ENCODE results near the genes FKBP10, HCRT, TUBG1 and PLEKHH3.

CAGE:
- cytosol, long polyA minus RNA: no peak
- cytosol, long polyA plus RNA: no peak
- long polyA plus RNA: no peak
- nucleus, long polyA minus RNA: no peak
- nucleus, long polyA plus RNA: no peak
Measured at GRCh38 chr17:41792610-41793683, 6.4 kb upstream of the JUP start.

GRCh38 chr17:41812867-41813125, at the start of gene FKBP10:
TSS of gene FKBP10 (plus strand) at chr17:41813004.
CAGE:
- cytosol, long polyA minus RNA: no peak
- cytosol, long polyA plus RNA: no peak
- long polyA plus RNA: no peak
- nucleus, long polyA minus RNA: no peak
- nucleus, long polyA plus RNA: no peak

GRCh38 chr17:41862898-41863352, 2.3 kb downstream of the KLHL11 start:
CAGE:
- cytosol, long polyA minus RNA: no peak
- cytosol, long polyA plus RNA: no peak
- long polyA plus RNA: no peak
- nucleus, long polyA minus RNA: no peak
- nucleus, long polyA plus RNA: no peak

DNA sequence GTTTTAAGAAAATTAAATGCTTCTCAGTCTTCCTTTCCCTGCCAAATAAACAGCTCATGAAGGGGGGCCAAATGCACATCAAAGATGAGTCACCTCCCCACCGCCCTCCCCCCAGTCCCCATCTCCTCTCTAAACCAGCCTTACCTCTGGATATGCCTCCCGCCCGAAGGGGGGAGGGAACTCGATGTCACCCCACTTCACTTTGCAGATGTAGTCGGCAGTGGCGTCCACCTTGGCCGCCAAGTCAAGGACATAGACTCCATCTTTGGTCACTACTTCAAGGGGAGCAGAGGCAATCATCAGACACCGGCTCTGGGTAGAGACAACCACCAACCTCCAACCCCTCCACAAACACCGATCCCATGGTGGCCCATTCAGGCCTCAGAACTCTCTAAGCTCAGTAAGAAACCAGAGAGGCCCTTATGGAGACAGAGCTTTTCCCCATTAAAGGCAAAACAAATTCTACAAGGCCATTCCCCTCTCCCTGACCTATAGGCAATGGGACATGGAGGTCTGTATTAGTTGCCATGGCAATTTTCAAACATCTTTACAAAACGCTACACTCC, 11.4 kb downstream of the ACLY start:
CAGE:
- cytosol, long polyA minus RNA: no peak
- cytosol, long polyA plus RNA: no peak
- long polyA plus RNA: no peak
- nucleus, long polyA minus RNA: no peak
- nucleus, long polyA plus RNA: no peak

CAGE:
- cytosol, long polyA minus RNA: no peak
- cytosol, long polyA plus RNA: no peak
- long polyA plus RNA: no peak
- nucleus, long polyA minus RNA: no peak
- nucleus, long polyA plus RNA: no peak
Measured at GRCh38 chr17:41919498-41919859, 728 bp upstream of the ACLY start.

CAGE:
- cytosol, long polyA minus RNA: no peak
- cytosol, long polyA plus RNA: no peak
- long polyA plus RNA: no peak
- nucleus, long polyA minus RNA: no peak
- nucleus, long polyA plus RNA: no peak
Measured at GRCh38 chr17:41960524-41960971, 6.0 kb upstream of the CNP start.

DNA sequence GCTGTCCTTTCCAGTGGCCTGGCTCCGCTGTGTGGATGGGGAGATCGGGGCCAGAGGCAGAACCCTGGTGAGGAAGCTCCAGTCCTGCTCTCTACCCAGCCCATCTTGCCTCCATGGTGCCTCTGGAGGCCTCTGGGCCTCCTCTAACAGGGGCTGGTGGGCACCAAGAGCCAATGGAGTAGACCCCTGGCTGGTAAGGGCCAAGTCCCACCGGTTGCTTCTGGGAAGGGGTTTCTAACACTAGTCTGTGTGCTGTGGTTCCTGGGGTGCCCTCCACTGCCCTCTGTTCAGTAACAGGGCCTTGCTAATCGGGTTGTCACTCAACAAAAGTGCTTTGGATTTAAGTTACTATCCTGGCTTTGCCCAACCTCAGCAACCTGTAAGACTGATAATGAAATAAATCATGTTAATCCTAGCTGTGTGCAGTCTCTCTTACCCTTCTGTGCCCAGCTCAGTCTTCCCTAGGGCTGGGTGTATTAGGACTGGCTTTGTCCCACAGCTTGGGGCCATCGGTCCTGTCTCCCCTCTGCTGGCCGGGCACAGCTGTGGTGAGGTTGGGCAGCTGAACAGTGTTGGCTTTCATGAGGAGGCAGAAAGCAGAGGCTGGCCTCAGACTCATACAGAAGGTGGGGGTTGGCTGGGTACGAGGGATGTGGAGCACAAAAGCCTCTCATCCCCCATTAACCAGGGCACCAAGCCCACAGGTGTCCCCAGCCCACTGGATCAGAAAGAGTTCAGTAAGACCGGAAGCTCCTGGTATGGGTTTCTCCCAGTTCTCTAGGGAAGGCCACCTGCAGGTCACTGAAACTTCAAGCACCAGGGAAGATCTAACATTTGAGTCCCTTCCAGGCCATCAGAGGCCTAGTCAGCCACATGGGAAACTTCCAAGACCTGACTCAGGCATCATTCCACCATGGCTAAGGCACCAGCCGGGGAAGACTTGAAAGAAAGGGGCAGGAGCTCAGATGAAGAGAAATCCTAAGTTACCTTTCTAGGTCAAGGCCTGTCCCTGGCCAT, 8.5 kb downstream of the CNP start:
CAGE:
- cytosol, long polyA minus RNA: start-site peak on the plus strand centred at position 312 of the sequence, 153 bp wide, 31 reads
- cytosol, long polyA plus RNA: no peak
- long polyA plus RNA: no peak
- nucleus, long polyA minus RNA: no peak
- nucleus, long polyA plus RNA: no peak

CAGE:
- cytosol, long polyA minus RNA: no peak
- cytosol, long polyA plus RNA: no peak
- long polyA plus RNA: no peak
- nucleus, long polyA minus RNA: no peak
- nucleus, long polyA plus RNA: no peak
Measured at GRCh38 chr17:42023406-42023998, 3.6 kb downstream of the NKIRAS2 start.

DNA sequence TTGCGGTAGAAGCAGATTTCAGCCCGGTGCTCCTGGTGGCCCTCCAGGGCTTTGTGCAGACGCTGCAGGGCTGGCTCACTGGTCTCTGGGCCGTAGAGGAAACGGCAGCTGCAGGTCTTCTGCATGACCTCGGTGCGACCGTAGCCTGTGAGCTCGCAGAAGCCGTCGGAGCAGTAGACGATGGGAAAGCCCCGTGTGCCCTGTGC, 2.2 kb downstream of the KCNH4 start:
CAGE:
- cytosol, long polyA minus RNA: no peak
- cytosol, long polyA plus RNA: no peak
- long polyA plus RNA: no peak
- nucleus, long polyA minus RNA: no peak
- nucleus, long polyA plus RNA: no peak

DNA sequence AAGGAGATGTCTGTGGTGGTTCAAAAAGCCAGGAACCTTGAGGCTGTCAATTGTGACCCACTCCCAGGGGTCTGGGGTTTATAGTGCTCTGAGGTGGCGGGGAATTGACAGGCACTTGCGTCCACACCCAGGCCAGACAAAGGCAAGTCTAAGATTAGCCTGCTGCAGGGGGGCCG, at the start of gene HCRT:
Gene HCRT (minus strand): TSS at position 55 of the 176 bp plus-strand sequence.
CAGE:
- cytosol, long polyA minus RNA: no peak
- cytosol, long polyA plus RNA: no peak
- long polyA plus RNA: no peak
- nucleus, long polyA minus RNA: no peak
- nucleus, long polyA plus RNA: no peak

DNA sequence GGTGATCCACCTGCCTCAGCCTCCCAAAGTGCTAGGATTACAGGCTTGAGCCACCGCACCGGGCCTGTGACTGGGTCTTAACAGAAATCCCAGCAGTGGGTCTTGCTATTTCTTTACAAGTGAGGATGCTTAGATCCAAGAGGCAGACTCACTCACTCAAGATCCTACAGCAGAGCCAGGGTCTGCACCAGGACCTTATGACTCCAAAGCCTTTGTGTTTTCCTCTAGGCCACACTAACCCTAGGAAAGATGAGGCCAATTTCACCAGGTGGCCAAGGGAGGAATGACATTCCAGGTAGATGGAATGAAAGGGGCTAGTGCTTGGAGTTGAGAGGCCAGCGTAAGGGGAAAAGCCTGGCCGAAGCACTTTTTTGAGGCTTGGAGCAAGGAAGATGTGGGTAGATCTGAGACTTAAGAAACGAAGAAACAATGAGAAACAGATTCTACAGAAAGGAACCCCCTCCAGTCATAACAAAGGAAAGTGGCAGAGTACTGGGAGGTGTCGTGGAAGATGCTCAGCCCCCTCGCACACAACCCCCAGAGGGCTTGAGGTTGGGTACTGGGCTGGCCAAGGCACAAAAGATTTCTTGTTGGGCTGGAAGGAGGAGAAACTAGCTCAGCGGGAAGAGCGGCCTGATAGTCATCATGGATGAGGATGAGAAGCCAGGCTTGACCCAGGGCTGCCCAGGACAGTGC, 5.6 kb upstream of the STAT5A start:
CAGE:
- cytosol, long polyA minus RNA: no peak
- cytosol, long polyA plus RNA: no peak
- long polyA plus RNA: no peak
- nucleus, long polyA minus RNA: no peak
- nucleus, long polyA plus RNA: no peak

DNA sequence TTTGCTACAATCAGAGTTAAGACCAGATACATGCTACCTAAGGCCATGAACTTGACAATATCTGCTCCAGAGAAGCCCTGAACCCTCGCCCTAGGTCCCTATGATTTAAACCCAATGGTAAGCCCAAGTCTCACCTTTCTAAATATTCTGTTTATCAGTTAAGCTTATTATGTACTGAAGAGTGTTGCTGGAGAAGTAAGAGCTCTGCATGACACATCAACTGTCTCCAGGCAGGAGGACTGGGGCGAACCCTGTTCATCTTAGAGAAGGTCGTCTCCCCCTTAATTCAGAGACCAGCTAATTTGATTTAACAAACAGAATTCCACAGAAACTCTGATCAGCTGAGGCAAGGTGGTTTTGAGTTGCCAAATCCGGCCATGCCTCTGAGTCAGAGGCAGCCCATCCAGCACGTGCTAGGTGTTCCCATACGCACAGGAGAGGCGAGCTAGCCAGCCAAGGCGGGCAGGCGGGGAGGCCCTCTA, 25.4 kb downstream of the STAT5A start:
CAGE:
- cytosol, long polyA minus RNA: no peak
- cytosol, long polyA plus RNA: no peak
- long polyA plus RNA: no peak
- nucleus, long polyA minus RNA: no peak
- nucleus, long polyA plus RNA: no peak

DNA sequence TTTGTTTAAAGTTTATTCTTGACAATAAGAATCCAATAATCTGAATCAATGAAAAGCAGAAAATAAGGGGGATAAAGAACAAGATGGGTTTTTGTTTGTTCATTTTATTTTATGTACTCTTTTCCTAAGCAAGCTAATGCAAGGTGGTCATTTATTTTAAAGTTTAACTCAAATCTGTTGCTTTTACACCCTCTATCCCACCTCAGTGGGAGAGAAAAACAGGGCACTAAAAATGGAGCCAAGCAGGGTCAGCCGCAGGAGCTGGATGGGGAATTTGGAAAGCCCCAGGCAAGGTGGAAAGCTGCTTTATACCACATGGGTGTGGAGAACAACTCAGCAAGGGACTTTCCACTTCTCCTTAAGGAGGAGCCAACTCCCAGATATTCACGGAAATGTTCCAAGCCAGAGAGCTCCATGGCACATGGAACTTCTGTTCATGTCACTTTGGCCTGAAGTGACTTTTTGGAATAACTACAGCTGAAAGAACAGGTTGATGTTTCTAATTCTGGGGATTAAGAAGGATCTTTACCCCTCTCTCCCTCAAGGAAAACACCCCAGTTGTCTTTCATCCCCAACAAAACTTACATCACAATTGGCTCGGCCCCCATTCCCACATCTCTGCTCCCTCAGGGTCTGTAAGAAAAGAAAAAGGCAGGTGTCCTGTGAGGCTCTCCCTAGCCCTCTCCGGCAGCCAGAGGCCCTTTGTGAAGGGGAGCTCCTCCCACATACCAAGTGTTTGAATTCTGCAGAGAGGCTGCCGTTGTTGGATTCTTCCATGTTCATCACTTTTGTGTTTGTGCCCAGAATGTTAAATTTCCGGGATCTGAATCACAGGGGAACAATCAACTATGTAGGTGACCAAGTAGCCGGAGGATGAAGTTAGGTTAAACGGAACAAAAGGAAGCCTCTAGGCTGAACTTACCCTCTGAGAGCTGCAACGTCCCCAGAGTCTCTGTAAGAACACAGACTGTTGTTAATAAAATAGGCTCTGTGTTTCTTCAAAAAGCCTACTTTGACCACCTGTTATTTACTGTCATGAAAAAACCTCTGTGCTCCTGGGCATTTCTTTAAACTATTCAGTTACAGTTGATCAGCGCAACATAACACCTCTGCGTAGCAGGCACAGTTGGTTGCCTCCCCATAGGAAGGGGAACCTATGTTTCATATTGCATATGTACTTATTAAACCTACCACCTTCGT, 40.9 kb downstream of the STAT5A start:
CAGE:
- cytosol, long polyA minus RNA: no peak
- cytosol, long polyA plus RNA: no peak
- long polyA plus RNA: no peak
- nucleus, long polyA minus RNA: no peak
- nucleus, long polyA plus RNA: no peak

DNA sequence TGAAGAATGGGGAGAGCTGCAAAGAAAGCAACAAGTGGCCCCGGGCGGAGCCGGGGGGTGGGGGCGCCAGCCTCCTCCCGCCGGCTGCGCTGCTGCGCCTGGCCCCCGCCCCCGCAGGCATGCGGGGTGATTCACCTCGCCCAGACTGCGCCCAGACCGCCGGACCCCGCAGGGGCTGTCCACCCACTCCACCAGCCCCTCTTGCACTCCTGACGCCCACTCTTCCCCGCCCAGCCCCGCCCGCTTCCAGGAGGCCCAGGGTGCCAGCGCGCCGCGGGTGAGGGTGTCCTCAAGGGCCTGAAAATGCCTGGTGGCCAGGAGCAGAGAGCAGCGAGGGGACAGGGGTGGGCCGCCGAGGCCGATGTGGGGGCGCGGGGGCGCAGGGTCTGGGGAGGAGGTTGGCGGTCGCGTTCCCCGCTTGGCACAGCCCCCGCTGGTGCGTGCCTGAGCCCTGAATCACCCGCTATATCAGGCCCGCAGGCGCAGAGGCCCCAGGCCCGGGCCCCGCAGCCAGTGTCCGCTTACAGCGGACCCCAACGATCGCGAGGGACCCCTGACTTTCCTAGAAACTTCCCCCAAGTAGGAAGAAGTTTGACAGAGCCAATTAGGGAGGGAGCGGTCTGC, 1.3 kb downstream of the CAVIN1 start:
CAGE:
- cytosol, long polyA minus RNA: no peak
- cytosol, long polyA plus RNA: no peak
- long polyA plus RNA: no peak
- nucleus, long polyA minus RNA: no peak
- nucleus, long polyA plus RNA: no peak

CAGE:
- cytosol, long polyA minus RNA: no peak
- cytosol, long polyA plus RNA: no peak
- long polyA plus RNA: no peak
- nucleus, long polyA minus RNA: no peak
- nucleus, long polyA plus RNA: no peak
Measured at GRCh38 chr17:42469834-42470335, 11.2 kb downstream of the ATP6V0A1 start.

GRCh38 chr17:42545649-42546109, 7.0 kb upstream of the HSD17B1 start:
CAGE:
- cytosol, long polyA minus RNA: no peak
- cytosol, long polyA plus RNA: no peak
- long polyA plus RNA: no peak
- nucleus, long polyA minus RNA: no peak
- nucleus, long polyA plus RNA: no peak

CAGE:
- cytosol, long polyA minus RNA: no peak
- cytosol, long polyA plus RNA: start-site peak on the plus strand at chr17:42609682-42609730, 629 and 70 reads in 2 replicates
- long polyA plus RNA: start-site peak on the plus strand at chr17:42609641-42609733, 1,505 and 464 reads in 2 replicates
- nucleus, long polyA minus RNA: no peak
- nucleus, long polyA plus RNA: start-site peak on the plus strand at chr17:42609682-42609732, 393 and 288 reads in 2 replicates
Measured at GRCh38 chr17:42609491-42609883, at the start of gene TUBG1. TSS of gene TUBG1 (plus strand) at chr17:42609683.

GRCh38 chr17:42676254-42677203, at the start of gene PLEKHH3:
TSS of gene PLEKHH3 (minus strand) at chr17:42676994.
CAGE:
- cytosol, long polyA minus RNA: no peak
- cytosol, long polyA plus RNA: no peak
- long polyA plus RNA: no peak
- nucleus, long polyA minus RNA: no peak
- nucleus, long polyA plus RNA: no peak

CAGE:
- cytosol, long polyA minus RNA: no peak
- cytosol, long polyA plus RNA: no peak
- long polyA plus RNA: no peak
- nucleus, long polyA minus RNA: no peak
- nucleus, long polyA plus RNA: no peak
Measured at GRCh38 chr17:42679496-42680399, 1.9 kb downstream of the CCR10 start.

GRCh38 chr17:42754806-42755280, 6.2 kb upstream of the RAMP2 start:
CAGE:
- cytosol, long polyA minus RNA: no peak
- cytosol, long polyA plus RNA: no peak
- long polyA plus RNA: no peak
- nucleus, long polyA minus RNA: no peak
- nucleus, long polyA plus RNA: no peak

Data from keratinocyte (primary cell).